Camera-type eye (tissue), 1 donor: ENCODE results near the genes PGM2, TLR1, FAM114A1 and RFC1.

GRCh38 chr4:37822393-37822669 lies 4.2 kb upstream of the PGM2 start:
- RAMPAGE, long total RNA, result no peak

GRCh38 chr4:37826053-37826853 lies at the start of gene PGM2:
Gene PGM2, plus strand, starts transcription at chr4:37826686.
- RAMPAGE, long total RNA, result no peak

DNA sequence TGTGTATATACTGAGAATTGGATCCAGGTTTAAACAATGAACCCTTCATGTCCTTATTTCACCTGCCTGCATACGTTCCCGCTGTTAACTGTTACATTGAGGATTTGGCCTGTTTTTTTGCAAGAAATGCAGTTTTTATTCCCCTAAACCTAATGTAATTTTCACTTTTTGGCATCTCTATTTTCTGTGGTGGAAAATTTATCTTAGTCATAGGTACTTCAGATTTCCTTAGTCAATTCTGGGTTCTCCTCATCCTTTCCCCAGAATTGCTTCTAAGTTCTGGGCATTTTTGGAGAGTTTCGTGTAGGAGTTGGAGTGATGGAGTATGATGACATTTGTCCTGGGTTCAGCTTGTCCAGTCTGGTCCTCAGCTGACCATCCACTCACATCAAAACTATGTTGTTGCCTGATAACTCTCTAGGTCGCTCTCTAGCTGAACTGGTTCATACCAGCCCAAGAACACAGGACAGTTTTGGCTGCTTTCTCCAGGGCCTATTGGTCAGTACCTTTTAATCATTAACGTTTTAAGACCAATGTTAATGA lies 13.2 kb downstream of the PTTG2 start:
- RAMPAGE, long total RNA, result no peak

DNA sequence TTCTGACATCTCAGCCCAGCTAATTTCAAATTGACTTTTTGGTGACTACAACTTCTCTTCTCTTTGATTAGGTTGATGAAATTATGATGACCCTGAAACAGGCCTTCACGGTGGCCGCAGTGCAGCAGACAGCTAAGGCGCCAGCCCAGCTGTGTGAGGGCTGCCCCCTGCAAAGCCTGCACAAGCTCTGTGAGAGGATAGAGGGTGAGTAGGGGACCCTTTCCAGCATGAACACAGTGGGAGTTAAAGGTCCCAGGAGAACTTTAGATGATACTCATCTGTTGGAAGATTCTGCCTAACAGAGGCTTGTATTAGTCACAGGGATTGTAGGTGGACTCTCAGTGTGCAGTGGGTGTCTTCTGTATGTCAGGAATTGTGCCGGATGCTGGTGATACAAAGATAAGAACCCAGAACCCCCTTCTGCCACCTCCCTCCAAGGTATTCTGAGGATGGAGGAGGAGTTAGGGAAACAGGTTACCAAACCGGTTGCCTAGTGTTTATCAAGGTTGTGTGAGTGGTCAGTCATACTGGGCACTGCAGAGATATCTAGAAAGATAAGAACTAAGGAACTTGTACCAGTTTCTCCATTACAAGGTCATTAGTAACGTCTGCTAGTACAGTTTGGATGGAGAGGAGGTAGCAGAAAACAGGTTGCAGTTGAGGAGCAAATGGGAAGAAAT lies 61.5 kb downstream of the PTTG2 start:
- RAMPAGE, long total RNA, result no peak

DNA sequence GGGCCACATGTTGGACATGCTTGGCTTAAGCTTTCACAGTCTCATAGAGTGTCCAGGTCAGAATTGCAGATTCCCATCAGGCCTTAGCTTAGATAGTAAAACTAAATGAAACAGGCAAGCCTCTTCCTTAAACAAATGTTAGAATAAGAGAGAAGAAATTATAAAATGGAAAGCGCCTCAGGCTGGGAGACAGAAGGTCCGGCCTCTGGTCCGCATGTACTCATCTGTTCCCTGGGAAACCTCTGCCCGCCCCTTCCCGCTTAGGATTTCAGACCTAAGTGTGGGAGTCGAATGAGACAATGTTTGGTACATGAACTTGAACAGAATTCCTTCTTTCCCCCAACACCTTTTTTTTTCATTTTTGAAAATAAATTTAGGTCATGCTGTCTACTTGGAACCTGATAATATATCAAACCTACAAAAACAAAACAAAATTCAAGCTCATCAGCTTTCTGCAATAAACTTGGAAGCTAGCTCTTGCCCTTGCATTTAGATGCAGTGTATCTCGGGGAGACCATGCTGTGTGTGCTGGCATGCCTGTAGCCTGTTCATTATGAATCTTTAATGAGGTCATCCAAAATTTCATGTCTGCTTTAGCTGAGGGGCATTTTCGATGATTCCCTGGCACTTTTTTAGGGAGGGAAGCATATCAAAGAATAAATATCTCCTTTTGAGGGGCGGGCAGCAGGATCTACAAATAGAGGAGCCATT lies 68.5 kb downstream of the PTTG2 start:
- RAMPAGE, long total RNA, result no peak

- RAMPAGE, long total RNA, result no peak
Measured at GRCh38 chr4:38050929-38051485, 90.8 kb downstream of the PTTG2 start.

GRCh38 chr4:38068019-38068631 lies 107.9 kb downstream of the PTTG2 start:
- RAMPAGE, long total RNA, result no peak

- RAMPAGE, long total RNA, result no peak
Measured at GRCh38 chr4:38226091-38226446, 265.9 kb downstream of the PTTG2 start.

DNA sequence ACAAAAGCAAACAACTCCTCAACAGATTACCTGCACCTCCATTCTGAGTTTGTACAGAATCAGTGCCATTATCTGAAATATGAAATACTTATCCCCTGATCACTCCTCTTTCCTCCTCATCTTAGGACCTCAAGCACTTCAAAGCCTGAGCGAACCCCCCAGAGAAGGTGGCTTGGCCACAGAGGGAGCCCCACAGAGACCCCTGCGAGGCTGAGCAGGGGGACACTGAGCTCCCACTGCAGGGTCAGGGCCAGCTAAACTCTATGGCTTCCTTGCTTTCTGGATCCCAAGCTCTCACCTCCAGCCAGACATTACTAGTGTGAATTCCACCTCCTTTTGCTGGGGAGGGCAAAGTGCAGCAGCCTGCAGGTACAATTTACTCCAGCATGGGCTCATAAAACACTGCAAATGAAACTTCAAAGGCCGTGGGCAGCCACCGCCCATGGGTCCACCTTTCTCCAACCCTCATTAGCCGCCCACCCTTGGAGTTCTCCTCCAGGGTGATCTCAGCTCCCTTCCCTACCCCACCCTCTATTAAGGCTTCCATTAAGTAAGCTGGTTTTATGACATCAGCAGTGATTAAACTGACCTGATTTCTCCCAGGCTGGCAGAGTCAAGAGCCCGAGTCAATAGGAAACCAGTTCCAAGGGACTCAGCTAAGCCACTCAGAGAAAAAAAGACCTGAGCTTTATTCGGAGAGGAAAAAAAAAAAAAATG lies 319.3 kb downstream of the PTTG2 start:
- RAMPAGE, long total RNA, result no peak

GRCh38 chr4:38313814-38314628 lies 350.0 kb upstream of the KLF3 start:
- RAMPAGE, long total RNA, result no peak

GRCh38 chr4:38565384-38565846 lies 98.6 kb upstream of the KLF3 start:
- RAMPAGE, long total RNA, result no peak

DNA sequence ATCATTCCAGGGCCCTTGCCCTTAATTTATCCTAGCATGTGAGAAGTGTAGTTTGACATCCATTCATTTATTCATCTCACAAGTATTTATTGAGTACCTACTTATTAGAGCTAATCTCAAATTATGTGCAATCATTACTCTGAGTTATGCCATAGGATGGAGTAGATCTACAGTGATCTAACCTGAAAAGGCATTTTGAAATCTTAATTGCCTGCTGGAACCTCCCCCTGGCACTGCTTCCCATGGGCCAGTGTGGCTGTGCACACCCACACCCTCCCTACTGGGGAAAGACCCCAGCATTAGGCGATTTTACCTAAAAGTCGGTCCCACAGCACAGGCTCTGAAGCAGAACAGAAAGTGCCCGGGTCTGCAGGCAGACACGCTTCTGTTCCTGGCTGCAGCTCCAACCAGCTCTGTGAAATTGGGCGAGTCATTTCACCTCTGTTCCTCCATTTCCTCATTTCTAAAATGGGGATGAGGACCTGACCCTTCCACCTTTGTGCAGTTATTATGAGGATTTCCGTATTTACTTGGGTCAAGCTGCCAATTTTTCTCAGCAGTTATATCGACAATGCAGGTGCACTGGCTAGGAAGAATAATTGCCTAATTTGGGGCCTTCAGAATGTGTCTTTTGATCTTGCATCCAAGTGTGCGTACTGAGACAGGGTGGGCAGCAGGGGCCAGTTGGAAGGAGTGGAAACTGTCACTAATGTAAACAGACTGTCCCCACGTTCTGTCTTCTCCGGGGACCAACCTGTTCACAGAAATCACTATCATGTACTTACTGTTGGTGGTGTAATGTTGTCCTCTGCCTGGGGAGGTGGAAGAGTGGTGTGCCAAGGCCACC lies 7.0 kb downstream of the KLF3 start:
- RAMPAGE, long total RNA, result no peak

DNA sequence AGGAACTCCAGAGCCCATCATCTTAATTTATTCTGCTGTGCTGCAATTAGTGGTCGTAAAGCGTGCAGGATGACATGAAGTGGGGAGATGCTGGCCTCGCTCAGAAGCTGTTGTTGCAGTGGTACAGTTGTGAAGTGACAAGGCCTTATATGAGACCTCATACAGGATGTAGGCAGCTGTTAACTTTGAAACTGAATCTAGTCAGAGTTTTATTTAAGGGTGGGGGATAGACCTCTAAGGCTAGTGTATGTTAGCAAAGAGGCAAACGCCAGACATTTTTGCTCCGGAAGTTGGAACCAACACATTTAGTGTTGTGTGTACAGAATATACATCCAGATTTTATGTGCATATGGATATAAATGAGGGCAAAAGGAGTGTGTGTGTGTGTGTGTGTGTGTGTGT lies 13.5 kb downstream of the KLF3 start:
- RAMPAGE, long total RNA, result no peak

- RAMPAGE, long total RNA, result no peak
Measured at GRCh38 chr4:38762528-38763060, 20.2 kb downstream of the TLR10 start.

GRCh38 chr4:38804706-38805332 lies at the start of gene TLR1:
Gene TLR1, minus strand, starts transcription at chr4:38804791.
- RAMPAGE, long total RNA, result no peak

DNA sequence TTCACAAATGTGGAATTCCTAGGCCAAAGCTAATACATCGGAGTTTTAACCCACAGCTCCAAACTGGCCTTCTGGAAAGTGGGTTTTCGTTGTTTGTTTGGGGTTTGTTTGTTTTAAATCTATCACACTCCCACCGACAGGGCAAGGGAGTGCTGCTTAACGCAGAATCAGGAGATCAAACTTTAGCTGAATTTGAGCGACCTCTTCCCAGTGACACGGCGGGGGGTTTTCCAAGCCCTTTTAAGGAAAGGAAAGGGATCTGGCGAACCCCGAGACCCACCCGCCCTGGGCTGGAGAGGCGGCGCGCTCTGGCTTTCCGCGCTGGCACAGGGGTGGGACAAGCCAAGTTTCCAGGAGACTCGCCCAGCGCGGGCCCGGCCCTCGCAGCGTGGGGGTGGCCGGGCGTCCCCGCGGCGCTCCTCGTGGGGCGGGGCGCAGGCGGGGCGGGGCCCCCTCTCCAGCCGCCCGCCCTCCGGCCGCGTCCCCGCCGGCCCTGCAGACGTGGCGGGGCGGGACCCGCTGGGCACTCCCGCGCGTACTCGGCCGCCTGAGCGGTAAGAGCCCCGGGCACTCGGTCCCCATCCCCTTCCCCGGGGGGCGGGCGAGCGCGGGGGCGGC lies at the start of gene FAM114A1:
Gene FAM114A1, plus strand, starts transcription at position 526 of the 618 bp plus-strand sequence.
- RAMPAGE, long total RNA, result no peak

DNA sequence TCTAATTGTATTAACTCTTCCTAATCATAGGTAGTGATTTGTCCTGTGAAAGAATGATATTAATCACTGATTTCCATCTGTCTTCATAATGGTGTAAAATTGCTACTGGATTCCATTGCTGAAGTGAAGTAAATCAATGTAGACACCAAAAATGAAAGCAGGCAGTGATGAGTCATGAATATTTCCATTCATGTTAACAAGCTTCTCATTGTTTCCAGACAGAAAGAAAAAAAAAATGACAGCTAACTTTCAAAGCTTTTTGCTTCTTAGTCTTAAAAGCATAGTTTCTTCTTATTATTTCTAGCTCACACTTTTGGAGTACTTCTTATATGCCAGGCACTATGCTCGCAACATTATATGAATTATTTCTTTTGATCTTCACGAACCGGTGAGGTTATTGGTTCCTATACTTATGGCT lies 21.6 kb downstream of the FAM114A1 start:
- RAMPAGE, long total RNA, result no peak

DNA sequence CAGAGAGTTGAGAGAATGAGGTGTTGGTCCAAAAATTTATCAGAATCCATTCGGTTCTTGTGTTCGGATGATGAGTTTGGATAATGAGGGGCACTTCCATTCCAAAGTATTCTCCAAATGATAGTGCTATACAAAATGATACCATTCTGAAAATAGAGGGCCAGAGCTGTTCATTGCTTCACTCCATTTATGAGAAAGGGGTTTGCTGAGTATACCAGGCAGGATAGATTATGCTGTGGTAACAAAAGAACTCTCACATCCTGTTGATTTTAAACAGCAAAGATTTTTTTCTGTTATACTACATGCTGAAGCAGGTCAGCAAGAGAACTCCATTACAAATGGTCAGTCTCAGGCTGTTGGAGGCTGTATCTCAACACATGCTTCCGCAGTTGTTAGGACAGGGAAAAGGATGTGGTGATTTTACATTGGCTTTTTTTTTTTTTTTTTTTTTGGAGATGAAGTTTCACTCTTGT lies 13.8 kb upstream of the KLHL5 start:
- RAMPAGE, long total RNA, result no peak

GRCh38 chr4:39314176-39315096 lies 51.7 kb downstream of the RFC1 start:
- RAMPAGE, long total RNA, result no peak

GRCh38 chr4:39365462-39366751 lies at the start of gene RFC1:
Gene RFC1, minus strand, starts transcription at chr4:39366362.
- RAMPAGE, long total RNA, result start-site peak on the minus strand at chr4:39366335-39366356, 74 reads